ENCODE data around the gene SLCO3A1.

DNA sequence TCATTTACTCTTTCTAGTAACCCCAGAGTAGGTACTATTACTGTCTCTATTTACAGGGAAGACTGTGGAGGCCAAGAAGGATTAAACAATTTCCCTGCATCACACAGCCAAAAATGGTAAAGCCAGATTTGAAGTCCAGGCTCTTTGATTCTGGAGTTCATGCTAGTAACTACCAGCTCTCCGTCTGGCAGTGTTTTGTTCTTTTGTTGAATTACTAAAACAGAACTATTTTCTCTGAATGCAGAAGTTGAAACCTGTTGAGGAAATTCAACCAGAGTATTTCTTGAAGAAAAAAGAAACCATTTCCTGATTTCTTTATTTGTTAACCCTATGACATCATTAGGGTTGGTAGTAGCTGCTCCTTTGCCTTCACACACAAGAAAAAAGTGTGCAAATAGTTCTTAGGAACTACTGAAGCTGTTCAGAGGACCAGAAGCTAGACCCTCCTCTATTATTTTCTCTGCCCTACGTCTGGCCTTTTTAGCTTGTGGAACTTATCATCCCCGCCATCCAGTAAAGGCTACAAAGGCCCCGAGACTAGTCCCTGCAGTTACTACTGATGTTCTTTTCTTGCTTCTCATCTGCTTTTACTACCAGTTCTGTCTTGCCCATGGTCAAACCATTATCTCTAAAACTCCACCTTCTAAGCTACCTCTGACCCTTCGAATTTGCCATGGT, 34.4 kb downstream of the CRTC3 start:
- RRBS = no CpG with 5 or more reads among the region's 5 CpGs

- RRBS = no CpG with 5 or more reads among the region's 3 CpGs
Observed at GRCh38 chr15:90609837-90610325, 80.2 kb downstream of the CRTC3 start.

GRCh38 chr15:90624736-90625222, 92.4 kb upstream of the BLM start:
- RRBS = no CpG with 5 or more reads among the region's 8 CpGs

- RRBS = no CpG with 5 or more reads among the region's 8 CpGs
Observed at GRCh38 chr15:90654520-90655334, 62.4 kb upstream of the BLM start.

- RRBS = 3% methylated on average over 5 of the region's 50 CpGs
Observed at GRCh38 chr15:90665501-90666295, 51.4 kb upstream of the BLM start.

GRCh38 chr15:90761951-90762649, 45.0 kb downstream of the BLM start:
- RRBS = no CpG with 5 or more reads among the region's 10 CpGs

DNA sequence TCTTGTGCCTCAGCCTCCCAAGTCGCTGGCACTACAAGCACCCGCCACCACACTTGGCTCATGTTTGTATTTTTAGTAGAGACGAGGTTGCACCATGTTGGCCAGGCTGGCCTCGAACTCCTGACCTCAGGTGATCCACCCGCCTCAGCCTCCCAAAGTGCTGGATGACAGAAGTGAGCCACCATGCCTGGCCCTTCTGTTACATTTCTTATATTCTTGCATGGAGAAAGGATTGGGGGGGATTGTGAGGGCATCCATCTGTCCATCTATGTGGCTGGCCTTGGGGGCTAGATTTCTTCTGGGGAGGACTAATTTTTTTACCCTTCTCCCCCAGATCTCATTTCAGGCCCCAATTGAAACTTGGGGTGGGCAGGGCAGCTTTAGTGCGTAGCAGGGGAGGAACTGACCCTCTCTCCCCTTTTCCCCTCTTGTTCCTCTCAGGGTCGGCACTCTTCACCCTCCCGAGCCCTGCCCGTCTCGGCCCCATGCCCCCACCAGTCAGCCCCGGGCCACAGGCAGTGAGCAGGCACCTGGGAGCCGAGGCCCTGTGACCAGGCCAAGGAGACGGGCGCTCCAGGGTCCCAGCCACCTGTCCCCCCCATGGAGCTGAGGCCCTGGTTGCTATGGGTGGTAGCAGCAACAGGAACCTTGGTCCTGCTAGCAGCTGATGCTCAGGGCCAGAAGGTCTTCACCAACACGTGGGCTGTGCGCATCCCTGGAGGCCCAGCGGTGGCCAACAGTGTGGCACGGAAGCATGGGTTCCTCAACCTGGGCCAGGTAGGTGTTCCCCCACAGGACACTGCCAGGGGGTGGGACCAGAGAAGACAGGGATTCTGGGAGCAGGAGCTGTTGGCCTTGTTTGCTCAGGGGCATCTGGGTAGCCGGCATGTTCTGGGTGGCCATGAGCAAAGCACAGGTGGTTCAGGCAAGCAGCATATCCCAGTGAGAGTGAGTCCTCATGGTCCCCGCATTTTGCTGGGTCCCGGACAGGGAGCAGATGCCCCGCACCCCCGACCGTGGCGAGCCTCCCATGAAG, 7.1 kb downstream of the FURIN start:
- RRBS = 80% methylated on average over 6 of the region's 25 CpGs

DNA sequence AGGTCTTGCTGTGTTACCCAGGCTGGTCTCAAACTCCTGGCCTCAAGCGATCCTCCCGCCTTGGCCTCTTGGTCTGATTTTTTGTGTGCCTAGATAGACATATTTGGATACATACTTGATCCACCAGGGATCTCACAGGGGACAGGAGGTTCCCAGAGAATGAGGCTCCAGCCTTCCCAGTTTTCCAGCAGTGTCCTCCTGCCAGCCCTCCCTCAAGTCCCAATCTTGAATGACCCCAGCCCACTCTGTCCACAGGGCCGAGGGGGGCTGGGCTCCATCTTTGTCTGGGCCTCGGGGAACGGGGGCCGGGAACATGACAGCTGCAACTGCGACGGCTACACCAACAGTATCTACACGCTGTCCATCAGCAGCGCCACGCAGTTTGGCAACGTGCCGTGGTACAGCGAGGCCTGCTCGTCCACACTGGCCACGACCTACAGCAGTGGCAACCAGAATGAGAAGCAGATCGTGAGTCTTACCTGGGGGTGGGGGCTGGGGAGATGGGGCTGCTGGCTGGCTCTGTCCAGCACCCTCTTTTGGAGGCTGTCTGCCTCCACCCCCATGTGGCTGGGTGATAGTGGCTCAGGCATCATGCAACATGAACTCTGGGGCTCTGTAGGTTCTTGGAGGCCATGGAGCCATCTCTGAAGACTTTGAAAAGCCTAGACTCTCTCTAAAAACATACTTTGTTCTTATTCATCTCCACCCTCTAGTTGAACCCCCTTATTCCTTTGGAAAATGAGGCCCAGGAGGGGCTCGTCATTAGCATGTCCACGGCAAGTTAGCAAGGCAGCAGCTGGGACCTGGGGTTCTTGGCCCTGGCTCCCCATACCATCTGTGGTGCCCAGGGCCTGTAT, 5.6 kb upstream of the FES start:
- RRBS = no CpG with 5 or more reads among the region's 19 CpGs

- RRBS = no CpG with 5 or more reads among the region's 30 CpGs
Observed at GRCh38 chr15:90892799-90893591, 8.7 kb downstream of the FES start.

GRCh38 chr15:90905189-90905764, 2.2 kb downstream of the MAN2A2 start:
- RRBS = 91% methylated on average over 3 of the region's 19 CpGs

- RRBS = no CpG with 5 or more reads among the region's 24 CpGs
Observed at GRCh38 chr15:90915784-90916406, 12.8 kb downstream of the MAN2A2 start.

DNA sequence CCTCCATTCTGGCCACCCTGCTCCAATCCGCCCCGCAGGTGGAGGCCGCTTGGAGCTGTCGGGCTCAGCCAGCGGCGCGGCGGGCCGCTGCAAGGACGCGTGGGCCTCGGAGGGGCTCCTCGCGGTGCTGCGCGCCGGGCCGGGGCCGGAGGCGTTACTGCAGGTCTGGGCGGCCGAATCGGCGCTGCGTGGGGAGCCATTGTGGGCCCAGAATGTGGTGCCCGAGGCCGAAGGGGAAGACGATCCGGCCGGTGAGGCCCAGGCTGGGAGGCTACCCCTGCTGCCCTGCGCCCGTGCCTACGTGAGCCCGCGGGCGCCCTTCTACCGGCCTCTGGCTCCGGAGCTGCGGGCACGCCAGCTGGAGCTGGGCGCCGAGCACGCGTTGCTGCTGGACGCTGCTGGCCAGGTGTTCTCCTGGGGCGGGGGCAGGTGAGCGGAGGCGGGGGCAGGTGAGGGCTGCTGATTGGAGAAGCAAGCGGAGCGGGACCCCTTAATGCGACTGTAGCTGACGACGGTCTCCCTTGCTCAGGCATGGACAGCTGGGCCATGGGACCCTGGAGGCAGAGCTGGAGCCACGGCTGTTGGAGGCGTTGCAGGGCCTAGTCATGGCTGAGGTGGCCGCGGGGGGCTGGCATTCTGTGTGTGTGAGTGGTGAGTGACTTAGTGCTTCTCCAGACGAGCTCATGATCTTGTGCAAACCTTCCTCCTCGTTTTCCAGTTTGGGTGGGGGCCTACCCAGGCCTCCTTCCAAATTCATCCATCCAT, 2.6 kb downstream of the RCCD1 start:
- RRBS = under 1% methylated on average over 16 of the region's 59 CpGs

DNA sequence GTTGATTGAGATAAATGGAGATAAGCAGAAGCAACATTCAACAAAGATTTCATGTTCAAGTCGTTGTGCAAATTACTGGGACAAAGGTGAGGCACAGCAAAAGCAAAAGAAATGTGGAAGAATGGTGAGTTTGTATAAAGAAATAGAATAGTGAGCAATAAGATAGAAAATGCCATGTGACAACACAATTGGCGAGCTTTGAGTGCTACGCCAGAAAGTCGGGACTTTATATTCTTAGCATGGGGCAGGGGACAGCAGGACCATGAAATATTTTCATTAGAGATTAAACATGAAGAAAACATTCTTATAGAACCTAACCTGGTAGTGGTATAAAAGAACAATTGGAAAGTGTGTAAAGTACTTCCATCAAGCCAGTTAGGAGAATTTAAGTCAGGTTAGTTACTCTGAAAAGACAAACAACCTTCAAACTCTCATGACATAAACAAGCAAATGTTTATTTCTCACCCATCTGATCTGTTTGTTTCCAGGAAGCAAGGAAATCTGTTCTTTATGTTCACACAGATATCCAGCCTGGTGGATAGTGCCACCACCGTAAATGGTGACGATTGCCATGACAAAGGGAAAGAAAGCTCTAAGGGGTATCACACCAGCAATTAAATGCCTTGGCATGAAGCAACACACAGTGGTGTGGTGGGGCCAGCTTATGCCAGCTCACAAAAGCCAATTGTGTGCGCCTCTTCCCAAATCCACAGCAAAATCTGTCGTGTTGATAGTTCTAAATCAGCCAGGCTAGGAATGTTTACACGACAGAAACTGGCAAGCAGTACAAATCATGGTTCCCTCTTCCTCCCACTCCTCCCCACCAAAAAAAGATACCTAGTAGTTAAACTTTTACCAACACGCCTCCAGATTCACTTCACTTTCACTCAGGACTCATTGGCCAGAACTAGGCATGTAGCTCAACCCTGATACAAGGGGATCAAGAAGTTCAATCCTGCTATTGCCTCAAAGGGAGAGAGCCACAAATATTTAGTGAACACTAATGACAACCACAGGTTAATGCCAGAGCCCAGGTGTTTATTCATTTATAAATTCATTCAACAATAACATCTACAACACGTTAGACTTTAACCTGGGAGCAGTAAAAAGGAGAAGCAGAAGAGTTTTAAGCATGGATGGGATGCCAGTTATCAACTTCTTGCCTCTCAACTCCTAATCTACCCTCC, 189.3 kb upstream of the SLCO3A1 start:
- RRBS = no CpG with 5 or more reads among the region's 11 CpGs

- RRBS = no CpG with 5 or more reads among the region's 2 CpGs
Observed at GRCh38 chr15:91706147-91706499, 147.4 kb upstream of the SLCO3A1 start.

DNA sequence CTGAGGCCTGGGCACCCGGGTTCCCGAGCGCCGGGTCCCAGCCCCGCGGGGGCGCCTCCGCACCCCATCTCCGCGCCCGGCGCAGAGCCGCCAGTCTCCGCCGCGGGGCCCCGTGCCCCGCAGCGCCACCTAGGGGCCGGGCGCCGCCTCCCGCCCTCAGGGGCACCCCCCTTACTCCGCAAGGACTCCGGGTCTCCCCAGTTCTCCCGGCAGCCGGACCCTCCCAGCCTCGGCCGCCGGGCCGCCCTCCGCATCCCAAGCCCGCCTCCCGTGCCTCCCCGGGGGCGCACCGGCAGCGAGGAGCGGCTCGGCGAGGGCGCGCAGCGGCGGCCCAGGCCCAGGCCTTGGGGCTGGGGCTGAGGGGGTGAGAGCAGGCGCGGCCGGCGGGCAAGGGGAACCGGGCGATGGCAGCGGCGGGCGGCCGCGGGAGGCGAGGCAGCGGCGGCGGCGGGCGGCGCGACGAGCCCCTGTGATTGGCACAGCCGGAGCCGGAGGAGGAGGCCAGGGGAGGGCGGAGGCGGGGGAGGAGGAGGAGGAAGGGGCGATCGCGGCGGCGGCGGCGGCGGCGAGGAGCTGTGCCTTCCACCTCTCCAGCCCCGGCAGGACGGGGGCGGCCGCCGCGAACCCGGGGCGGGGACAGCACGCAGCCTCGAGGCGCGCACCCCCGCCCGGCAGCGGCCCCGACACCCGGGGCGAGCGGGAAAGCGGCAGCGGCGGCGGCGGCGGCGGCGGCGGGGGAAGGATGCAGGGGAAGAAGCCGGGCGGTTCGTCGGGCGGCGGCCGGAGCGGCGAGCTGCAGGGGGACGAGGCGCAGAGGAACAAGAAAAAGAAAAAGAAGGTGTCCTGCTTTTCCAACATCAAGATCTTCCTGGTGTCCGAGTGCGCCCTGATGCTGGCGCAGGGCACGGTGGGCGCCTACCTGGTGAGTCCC, at the start of gene SLCO3A1:
SLCO3A1 (plus strand) TSS at position 542 of the 931 bp plus-strand sequence.
- RRBS = 1% methylated on average over 75 of the region's 122 CpGs

DNA sequence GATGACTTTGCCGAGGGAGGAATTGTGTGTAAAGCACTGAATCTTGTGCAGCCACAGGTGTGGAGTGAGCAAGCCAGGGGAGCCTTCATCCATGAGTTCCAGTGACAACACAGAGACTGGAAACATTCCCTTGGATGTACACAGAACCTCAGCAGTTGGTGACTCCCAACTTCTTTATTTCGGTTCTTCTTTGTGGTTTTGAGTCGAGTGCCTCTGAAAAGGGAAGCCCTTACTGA, 7.6 kb downstream of the SLCO3A1 start:
- RRBS = no CpG with 5 or more reads among the region's 3 CpGs

- RRBS = no CpG with 5 or more reads among the region's 24 CpGs
Observed at GRCh38 chr15:92617282-92618274, 38.0 kb downstream of the FAM174B start.

GRCh38 chr15:92624170-92625164, 31.1 kb downstream of the FAM174B start:
- RRBS = 69% methylated on average over 4 of the region's 22 CpGs

DNA sequence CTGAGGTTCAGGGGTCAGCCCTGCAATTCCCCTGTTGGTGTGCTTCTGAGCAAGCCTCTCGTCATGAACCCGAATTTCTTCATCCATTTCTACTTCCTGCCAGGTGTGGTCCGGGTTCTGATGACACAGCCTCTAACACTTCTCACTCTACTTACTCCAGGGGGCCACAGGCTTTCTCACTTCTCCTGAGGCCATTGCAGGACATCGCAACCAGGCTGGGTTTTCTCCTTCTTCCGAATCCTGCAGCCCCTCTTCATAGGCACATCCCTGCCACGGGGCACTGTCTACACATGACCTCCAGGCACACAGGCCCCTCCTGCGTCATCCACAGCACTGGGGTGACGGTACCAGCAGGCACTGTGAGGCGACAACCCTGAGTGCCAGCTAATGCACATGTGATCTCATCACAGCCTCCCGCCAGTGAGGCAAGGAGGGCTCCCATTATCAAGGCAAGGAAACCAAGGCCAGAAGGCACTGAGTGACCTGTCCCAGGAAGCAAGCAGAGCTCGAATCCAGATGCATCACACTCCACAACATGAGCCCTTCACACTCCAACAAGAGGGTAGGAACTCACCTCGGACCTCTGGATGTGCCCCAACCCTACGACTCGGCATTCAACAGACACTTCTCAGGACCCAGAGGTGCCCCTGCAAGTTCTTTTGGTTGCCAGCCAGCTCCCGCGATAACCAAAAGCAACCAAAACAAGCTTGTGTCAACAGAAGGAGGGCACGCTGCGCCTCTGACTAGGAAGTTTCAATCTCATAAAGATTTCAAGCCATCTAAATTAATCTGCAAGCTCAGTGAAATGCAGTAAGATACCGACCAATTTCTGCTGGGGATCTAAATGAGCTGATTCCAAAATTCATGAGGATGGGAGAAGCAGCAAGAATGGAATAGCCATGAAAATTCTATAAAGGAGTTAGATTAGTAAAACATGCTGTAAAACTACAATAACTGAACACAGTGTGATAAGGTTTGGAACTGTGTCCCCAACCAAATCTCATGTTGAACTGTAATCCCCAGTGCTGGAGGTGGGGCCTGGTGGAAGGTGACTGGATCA, 16.7 kb downstream of the FAM174B start:
- RRBS = no CpG with 5 or more reads among the region's 19 CpGs

DNA sequence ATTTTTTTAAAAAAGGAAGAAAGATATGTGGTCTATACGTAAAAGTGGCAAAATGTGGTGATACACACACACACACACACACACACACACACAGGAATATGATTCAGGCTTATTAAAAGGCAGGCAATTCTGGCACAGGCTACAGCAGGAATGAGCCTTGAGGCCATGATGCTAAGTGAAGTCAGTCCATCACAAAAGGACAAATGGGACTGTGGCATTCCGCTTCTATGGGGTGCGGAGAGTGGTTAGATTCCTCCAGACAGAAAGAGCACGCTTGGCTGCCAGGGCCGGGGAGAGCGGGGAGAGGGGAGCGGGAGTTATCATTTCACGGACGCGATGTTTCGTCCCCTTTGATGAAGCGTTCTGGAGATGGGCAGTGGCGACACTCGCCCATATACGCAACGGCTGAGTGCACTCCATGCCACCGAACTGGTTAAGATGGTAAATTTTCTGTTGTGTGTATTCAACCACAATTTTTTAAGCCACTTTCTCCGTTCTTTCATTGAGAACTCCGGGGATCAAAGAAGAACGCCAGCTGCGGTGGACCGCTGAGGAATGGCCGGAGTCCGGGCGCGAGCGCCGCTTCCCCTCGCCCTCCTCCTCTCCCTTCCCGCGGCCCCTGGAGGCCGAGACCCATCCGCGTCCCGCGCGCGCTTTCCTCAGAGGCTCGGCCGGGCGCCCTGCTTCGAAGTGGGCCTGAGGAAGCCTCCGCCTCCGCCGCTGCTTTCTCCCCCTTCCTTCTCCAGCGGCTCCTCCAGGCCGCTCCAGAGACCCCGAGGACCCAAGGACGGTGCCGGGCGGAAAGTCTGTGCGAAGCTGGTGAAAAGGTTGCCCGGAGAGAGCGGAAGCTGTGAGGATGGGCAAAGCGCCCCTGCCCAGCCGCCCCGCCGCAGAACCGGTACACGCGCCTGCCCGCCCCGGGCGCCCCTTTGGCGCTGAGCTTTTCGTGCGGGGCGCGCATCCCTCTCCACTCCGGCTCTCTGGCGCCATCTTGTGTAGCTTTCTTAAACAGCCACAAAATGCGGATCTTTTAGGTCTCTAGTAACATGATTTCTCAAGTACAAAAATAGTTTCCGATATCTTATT, 58.8 kb upstream of the FAM174B start:
- RRBS = 3% methylated on average over 34 of the region's 73 CpGs